AG04450 (cell line): ENCODE measurements around the gene N6AMT1.

GRCh38 chr21:25606518-25606983, 730 bp downstream of the MRPL39 start:
- CAGE, long polyA plus RNA: no peak
- RRBS: no CpG with 5 or more reads among the region's 12 CpGs

GRCh38 chr21:25724324-25724846, 10.3 kb downstream of the ATP5PF start:
- CAGE, long polyA plus RNA: no peak
- RRBS: no CpG with 5 or more reads among the region's 2 CpGs

GRCh38 chr21:25736109-25736685, 1.4 kb downstream of the GABPA start:
- CAGE, long polyA plus RNA: no peak
- RRBS: no CpG with 5 or more reads among the region's 12 CpGs

GRCh38 chr21:25929900-25930332, 195.1 kb downstream of the GABPA start:
- CAGE, long polyA plus RNA: no peak
- RRBS: 84% methylated on average over 2 of the region's 7 CpGs

DNA sequence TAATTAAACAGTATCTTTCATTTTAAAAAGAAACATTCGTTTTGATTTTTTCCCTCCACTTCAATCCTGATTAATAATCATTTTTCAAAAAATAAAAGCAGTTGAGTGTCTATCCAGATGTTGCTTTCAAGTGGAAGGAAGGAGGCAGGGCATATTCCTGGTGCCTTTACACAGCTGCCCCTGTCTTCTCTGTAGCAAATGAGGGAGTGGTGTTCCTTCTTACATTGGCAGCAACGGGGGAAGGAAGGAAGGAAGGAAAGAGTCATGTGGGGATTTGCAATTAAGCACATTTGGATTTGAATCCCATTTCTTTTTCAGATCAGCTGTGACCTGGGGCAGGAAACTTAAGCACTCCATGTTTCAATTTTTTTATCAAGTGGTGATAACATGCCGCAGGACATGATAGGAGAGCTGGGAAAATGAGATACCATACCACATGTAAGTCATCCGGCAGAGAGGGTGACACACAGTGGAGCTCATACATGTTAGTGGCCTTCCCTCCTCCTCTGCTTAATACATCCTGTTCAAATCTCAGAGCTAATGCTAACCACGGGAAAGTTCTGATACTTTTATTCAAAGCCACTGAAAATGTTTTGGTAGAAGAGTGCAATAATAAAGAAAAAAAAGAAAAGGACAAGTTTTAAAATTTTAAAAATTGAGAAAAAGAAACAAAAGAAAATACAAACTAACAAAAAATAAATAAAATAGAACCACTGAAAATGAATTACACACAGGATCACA, 186.8 kb downstream of the APP start:
- CAGE, long polyA plus RNA: no peak
- RRBS: no CpG with 5 or more reads among the region's 5 CpGs

DNA sequence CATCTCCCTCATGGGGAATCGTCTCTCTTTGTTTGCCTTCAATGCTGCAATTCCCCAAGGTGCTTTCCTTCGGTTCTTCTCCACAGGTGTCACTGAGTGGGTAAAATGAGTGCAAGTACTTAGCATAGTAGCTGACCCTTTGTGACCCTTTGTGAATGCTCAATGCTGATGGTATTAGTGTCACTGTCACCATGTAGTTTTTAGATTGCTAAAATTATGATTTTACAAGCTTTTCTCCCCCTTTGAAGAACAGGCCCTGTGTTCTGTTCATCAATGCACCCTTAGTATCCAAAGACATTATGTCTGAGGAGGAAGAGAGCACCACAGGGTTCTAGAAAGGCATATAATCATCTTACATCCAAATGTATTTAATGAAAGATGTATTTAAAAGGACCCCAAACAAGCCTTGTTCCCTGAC, 63.0 kb downstream of the APP start:
- CAGE, long polyA plus RNA: no peak
- RRBS: no CpG with 5 or more reads among the region's 2 CpGs

GRCh38 chr21:26168673-26169011, 1.9 kb downstream of the APP start:
- CAGE, long polyA plus RNA: no peak
- RRBS: no CpG with 5 or more reads among the region's 3 CpGs

DNA sequence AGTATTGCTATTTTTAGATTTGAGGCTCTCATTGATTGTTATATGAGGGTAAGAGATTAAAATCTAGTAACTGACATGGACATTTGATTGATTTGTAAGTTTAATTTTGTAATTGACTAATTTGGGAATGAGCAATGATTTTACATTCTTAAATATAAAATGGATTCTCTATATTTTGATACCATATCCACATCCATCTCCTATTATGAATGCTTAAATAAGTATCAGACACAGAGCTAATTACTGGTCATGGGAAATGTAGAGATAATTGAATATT, 120.4 kb downstream of the CYYR1 start:
- CAGE, long polyA plus RNA: no peak

GRCh38 chr21:26795779-26796566, 49.2 kb downstream of the ADAMTS1 start:
- CAGE, long polyA plus RNA: no peak
- RRBS: no CpG with 5 or more reads among the region's 10 CpGs

DNA sequence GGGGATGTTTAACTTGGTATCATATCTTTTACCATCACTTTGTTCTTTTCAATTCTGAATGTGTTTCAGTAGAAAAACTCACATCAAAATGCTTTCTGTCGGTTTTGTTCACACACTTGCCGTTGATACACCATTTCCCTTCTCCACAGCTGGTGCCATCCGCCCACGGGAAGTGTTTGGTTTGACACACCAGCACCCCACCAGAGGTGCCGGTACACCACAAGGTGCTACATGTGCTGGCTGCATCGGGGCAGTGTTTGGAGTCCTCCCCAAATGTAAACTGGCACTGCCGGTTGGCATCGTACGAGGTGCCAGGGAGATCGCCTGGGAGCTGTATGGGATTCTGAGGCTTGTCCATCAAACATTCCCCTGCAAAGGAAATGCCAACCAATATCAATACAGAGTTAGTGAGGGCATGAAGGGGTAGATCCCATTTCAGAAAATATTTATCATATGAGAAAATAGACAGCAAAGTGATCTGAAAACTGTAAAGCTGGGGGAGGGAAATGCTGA, 5.0 kb downstream of the ADAMTS1 start:
- CAGE, long polyA plus RNA: no peak
- RRBS: 90% methylated on average over 2 of the region's 10 CpGs

DNA sequence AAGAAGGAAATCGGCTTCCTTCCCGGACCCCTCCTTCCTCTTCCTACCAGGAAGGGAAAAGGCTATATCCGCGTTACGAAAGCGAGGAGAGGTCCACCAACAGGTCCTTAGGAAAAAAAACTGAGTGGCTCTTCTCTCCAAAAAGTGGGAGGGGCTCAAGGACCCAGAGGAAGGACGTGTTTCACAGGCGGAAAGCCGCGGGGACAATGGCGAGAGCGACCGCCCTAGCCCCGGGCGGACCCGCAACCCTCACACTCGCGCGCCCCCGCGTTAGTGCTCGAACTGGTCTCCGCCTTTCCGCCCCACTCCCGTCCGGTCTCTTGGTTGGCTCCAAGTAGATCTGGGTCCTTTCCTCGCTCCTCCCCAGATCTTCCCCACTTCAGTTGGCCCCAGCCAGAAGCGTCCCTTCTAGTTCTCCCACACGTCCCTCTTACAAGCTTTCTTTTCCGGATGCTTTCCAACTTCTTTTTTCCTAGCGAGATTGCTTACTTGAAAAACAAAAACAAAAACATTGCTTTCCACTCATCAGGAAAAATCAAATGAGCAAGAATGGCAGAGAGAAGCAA, 1.3 kb upstream of the ADAMTS1 start:
- CAGE, long polyA plus RNA: no peak
- RRBS: 2% methylated on average over 12 of the region's 31 CpGs

- CAGE, long polyA plus RNA: no peak
- RRBS: no CpG with 5 or more reads among the region's 5 CpGs
Observed at GRCh38 chr21:27104961-27105616, 138.2 kb upstream of the ADAMTS5 start.

- CAGE, long polyA plus RNA: no peak
- RRBS: no CpG with 5 or more reads among the region's 2 CpGs
Observed at GRCh38 chr21:27429621-27430050, 462.7 kb upstream of the ADAMTS5 start.

DNA sequence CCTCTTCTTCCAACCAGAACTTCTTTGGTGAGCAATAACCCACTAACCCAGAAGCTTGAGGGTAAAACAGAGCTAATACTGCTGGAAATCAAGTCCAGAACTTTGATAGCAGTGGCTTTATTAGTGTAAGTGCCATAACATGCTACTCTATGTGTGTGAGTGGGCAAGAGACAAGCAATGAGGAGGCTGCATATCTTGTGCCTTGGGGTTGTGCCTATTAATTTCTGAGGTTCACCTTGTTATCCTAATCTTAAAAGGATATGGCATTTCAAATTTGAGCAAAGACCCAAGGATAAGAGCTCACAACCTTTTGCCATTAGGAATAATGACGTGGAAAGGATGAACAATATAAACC, 481.5 kb upstream of the ADAMTS5 start:
- CAGE, long polyA plus RNA: no peak
- RRBS: no CpG with 5 or more reads among the region's 1 CpG

GRCh38 chr21:27722008-27722571, 755.2 kb upstream of the ADAMTS5 start:
- CAGE, long polyA plus RNA: no peak

DNA sequence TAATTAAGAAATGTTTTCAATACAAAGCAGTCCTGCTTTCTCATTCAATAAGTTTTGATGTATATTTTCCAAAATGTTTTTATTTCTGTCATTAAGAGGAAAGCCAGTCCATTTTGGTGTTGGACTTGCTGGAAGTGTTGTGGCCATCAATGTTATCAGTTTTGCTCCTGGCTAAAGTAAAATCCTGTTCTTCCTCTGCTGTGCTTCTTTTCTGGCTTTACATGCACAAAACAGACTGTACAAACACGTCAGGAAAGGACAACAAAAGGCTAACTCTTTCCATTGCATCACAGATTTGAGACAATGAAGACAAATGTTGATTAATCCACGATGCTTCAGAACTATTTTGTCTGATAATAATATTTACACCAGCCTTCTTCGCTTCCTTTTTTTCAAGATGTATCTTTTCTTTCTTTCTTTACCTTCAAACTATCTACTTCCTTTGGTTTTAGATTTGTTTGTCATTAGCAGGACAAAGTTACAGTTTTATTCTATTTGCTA, 627.8 kb downstream of the N6AMT1 start:
- CAGE, long polyA plus RNA: no peak
- RRBS: no CpG with 5 or more reads among the region's 3 CpGs

- CAGE, long polyA plus RNA: no peak
- RRBS: no CpG with 5 or more reads among the region's 3 CpGs
Observed at GRCh38 chr21:28822754-28823514, 62.2 kb downstream of the N6AMT1 start.

GRCh38 chr21:28836634-28837002, 48.5 kb downstream of the N6AMT1 start:
- CAGE, long polyA plus RNA: no peak
- RRBS: no CpG with 5 or more reads among the region's 1 CpG

DNA sequence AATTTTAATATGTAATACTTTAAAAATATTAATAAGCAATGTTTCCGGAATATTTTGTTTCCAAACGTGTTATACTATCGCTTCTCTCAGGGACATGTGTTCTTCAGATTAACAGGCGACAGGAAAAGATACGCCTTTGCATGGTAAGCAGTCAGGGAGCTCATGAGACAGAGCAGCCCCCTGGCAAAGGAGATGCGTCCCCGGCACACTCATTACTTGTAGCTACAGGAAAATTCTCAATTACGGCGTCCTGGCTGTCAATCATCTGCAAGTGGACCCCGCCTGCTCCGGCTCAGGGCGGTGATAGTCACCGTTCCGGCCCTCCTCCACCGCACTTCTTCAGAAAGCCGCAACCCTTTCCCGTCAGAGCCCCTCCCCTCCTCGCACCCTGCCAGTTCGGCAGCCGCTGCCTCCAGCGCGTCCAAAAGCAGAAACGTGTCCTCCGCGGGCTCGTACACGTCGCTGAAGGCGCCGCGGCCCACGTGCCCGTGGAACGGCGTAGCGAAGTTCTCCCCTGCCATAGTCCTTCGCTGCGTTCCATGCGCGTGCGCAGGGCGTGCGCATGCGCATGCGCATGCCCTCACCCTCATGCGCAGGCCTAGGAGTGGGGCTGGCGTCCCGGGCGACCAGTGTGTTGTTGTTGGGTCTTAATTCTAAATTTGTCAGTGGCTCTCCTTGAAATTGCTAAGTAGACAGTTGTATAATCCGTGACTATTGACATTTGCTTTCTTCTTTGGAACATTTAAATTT, at the start of gene N6AMT1:
TSS of gene N6AMT1 (minus strand) at position 543 of the 750 bp plus-strand sequence.
- CAGE, long polyA plus RNA: start-site peak on the minus strand centred at position 534 of the sequence, 8 bp wide, 104 and 88 reads in 2 replicates
- RRBS: 2% methylated on average over 3 of the region's 50 CpGs

- CAGE, long polyA plus RNA: no peak
- RRBS: 1% methylated on average over 10 of the region's 43 CpGs
Observed at GRCh38 chr21:29002424-29003198, 9.9 kb upstream of the LTN1 start.